HCT116 (cell line): ENCODE results near the gene RGS3.

DNA sequence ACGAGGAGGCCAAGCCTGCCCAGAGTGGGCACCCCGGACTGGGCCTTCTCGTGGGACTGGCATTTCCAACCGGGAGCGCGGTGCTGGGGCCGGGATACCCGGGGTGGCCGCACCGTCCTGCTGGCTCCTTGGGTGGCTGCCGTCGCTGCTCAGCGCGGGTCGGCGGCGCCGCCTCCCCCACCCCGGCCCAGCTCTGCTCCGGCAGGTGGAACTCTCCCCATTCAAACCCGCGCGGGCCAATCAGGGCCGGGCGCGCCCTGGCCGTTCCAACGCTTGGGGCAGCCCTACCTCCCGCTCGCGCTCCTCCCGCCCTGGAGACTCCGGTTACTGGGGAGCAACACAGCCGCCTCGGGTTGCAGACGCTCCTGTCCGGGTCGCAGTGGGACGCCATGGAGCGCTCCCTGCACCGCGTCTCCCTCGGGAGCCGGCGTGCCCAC lies at the start of gene RGS3:
Gene RGS3, plus strand, starts transcription at position 314 of the 437 bp plus-strand sequence.
- RRBS, result 4% methylated on average over 37 of the region's 45 CpGs

DNA sequence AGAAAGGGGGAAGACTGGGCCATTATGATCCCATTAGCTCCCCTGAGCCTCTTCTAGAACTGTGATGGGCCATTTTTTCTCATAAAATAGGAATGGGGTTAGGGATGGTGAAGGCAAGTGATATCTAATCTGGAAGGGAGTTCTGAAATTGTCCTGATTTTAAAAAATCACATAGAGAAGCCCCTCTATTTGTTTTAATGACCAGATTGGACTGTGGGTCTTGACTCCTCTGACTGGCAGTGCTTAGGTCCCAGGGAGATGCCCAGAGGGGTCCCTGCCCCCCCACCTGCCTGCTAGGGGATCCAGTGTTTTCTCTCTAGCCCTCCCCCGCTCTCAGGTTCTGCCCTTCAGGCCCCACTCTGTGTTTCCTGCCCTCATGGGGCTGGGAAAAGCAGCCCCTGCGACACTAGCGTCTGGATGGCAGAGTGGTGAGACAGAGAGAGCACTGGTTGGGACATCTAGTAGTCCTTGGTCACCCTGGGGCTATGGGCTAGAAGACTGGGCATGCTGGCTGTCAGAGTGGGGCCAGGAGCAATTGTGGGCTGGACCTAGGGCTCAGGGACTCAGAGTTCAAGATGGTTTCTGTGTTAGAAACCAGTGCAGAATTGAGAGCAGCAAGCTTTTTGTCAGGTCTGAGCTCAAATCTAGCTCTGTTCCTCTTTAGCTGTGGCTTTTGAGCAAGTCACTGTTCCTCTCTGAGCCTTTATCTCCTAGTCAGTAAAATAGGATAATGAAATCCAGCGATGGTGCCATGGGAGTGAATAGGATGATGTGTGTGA lies 38.8 kb downstream of the RGS3 start:
- RRBS, result no CpG with 5 or more reads among the region's 4 CpGs

- RRBS, result no CpG with 5 or more reads among the region's 10 CpGs
Observed at GRCh38 chr9:113503726-113504265, 40.3 kb downstream of the RGS3 start.

GRCh38 chr9:113536017-113536713 lies 72.6 kb downstream of the RGS3 start:
- RRBS, result no CpG with 5 or more reads among the region's 14 CpGs

DNA sequence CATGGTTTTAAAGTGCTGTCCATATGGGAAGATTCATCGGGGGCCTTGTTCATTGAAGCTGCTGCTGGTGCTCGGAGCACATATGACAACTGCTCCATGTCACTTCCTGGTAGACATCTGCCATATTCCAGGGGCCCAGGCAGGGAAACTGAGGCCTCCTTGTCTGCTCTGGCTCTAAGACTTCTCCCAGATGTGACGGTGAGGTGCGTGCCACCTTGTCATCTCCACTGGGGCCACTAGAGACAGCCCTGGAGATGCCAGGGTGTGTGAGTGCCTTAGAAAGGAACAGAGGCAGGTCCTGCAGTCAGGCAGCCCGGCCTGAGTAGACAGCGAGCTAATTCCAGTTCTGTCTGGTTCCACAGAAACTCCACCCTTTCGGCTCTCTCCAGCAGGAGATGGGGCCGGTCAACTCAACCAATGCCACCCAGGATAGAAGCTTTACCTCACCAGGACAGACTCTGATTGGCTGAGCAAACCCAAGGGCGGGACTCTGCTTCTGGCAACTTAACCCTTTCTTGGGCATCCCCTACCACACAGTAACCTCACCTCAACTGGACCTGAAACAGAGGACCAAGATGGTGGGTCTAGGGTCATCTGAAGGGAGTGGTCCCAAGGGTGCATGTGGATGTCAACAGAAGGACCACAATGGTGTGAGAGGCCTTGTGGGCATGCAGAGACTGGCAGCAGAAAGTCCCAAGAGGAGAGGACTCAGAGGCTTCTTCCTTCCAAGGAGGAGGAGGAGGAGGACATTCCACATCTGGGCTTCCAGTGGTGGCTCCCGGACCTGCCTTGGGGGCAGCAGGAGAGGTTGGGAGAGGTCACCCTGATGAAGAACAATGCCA lies 77.7 kb downstream of the RGS3 start:
- RRBS, result 10% methylated on average over 2 of the region's 10 CpGs

DNA sequence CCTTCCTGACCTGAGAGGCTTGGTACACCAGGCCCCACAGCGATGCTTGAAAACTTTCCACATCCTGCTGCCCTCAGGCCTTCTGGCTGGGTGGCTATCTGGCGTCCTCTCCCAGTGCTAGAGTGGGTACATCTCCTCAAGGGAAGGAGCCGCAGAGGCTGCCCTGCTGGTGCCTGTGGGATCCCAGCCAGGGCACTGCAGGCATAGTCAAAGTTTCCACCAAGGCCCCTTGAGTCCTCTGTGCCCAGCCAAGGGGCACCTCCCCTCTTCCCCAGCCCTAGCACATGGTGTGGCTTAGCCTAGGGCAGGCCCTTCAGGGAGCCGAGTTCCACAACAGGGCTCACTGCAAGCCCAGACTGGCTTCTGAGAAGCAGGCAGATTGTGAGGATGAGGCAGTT lies 103.1 kb downstream of the RGS3 start:
- RRBS, result no CpG with 5 or more reads among the region's 4 CpGs

- RRBS, result no CpG with 5 or more reads among the region's 5 CpGs
Observed at GRCh38 chr9:113574366-113574997, 111.0 kb downstream of the RGS3 start.

DNA sequence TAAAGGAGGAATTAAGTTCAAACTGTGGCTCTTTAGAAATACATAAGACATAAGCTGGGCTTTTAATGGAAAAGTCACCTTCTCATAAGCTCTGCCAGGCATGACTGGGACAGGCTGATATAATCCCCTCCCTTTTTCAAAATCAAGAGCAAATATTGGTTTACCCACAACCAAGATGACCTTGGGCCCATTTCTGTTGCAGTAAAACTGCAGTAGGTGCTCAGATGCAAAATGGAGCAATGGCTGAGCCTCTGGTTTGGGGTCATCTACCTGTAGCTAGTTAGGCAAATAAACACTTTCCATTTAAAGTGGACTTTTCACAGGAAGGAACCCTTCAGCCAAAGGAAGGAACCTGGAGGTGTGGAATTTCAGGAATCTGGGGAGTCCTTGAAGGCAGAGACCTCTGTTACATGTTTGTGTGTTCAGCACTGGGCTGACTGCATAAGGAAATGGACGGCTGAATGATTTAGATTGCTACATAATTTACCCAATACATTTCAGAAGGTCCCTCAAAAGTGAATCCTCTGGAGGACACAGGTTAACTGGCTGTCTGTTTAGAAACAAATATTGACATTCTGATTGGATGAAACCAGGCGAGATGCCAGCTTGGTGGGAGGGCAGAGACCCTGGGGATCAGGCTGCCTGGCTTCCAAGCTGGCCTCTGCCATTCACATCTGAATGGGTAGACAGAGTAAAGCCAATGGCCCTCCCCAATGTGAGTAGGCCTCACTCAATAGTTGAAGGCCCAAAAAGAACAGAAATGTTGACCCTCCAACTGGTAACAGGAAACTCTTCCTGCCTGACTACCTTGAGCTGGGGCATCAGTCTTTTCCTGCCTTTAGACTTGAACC lies 170.0 kb upstream of the ZNF618 start:
- RRBS, result no CpG with 5 or more reads among the region's 2 CpGs

DNA sequence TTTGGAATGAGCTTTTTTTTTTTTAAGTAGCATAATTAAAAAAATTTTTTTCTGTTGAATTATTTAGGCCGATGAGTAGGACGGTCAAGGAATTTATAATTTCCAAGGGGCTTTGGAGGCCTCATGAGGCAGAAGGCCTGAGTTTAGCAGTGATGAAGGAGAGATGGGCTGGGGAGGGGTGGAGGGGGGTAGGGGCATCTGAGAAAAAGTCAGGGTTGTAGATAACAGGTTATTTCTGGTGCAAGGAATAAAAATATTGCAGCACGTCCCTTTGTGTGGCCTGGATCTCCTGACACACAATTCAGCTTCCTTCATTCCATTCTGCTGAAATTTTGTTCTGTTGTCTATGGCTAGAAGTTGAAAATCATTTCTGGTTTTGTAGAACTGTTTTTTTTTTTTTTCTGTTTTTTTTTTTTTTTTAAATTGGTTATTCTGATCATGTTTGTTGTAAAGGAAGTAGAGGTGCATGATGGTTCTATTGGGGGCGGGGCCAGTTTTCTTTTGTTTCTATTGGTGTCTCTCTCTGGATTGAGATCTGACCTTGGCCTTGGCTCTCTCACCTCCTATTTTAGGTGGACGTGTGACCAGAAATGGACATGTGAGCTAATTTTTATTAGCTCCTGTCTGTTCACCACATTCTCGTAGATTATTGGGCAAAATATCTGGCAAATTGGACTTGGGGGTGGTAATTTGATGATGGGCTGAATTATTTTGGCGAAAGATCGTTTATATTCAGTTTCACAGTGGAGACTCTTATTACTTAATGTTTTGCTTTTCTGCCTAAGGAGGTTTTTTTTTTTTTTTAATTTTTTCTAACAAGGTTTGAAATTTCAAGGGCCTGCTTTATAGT lies 3.1 kb downstream of the ZNF618 start:
- RRBS, result no CpG with 5 or more reads among the region's 8 CpGs

- RRBS, result no CpG with 5 or more reads among the region's 12 CpGs
Observed at GRCh38 chr9:113966134-113966808, 90.2 kb downstream of the ZNF618 start.

GRCh38 chr9:114267562-114268414 lies 55.1 kb upstream of the ORM1 start:
- RRBS, result no CpG with 5 or more reads among the region's 10 CpGs

GRCh38 chr9:114332546-114332886 lies 2.8 kb downstream of the ORM2 start:
- RRBS, result no CpG with 5 or more reads among the region's 2 CpGs

DNA sequence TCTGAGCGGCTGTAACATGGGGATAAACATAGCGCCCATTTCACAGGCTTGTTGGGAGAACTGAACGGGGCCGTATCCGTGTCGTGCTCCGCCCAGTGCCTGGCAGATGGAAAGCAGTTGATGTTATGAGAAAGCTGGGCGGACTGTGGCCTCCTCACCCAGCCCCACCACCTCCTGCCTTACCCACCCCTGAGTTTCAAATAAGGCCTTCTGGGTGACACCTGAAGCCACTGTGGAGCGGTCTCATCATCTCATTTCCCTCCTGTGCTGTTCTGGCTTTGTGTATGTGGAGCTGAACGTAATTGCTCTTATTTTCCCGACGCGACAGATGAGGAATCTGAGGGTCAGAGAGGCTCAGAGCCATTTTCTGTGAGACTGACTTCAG lies 14.6 kb downstream of the ORM2 start:
- RRBS, result no CpG with 5 or more reads among the region's 13 CpGs

- RRBS, result no CpG with 5 or more reads among the region's 4 CpGs
Observed at GRCh38 chr9:114369460-114369879, 18.3 kb downstream of the AKNA start.

GRCh38 chr9:114452717-114453400 lies 52.4 kb downstream of the WHRN start:
- RRBS, result no CpG with 5 or more reads among the region's 4 CpGs

DNA sequence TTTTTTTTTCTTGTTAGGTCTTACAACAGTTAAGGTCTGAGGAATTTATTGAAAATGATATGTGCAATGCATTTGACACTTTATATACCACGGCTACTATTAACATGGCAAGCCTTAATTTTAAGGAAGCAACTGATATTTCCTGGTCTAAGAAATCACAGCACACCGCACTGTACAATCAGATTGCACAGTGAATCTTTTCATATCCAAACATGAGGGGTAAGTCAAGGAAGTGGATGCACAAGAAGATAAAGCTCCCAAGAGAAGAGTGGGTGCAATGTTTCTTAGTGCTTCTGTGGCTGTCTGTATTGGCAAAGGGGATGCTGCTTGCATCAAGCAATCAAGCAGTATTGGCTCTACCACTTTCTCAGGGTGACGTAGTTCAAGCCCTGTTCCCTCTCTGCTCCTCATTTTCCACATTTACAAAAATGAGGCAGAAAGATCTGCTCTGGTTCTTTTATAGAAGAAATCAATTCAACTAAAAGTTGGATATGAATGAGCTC lies 2.4 kb downstream of the TNFSF8 start:
- RRBS, result no CpG with 5 or more reads among the region's 3 CpGs

DNA sequence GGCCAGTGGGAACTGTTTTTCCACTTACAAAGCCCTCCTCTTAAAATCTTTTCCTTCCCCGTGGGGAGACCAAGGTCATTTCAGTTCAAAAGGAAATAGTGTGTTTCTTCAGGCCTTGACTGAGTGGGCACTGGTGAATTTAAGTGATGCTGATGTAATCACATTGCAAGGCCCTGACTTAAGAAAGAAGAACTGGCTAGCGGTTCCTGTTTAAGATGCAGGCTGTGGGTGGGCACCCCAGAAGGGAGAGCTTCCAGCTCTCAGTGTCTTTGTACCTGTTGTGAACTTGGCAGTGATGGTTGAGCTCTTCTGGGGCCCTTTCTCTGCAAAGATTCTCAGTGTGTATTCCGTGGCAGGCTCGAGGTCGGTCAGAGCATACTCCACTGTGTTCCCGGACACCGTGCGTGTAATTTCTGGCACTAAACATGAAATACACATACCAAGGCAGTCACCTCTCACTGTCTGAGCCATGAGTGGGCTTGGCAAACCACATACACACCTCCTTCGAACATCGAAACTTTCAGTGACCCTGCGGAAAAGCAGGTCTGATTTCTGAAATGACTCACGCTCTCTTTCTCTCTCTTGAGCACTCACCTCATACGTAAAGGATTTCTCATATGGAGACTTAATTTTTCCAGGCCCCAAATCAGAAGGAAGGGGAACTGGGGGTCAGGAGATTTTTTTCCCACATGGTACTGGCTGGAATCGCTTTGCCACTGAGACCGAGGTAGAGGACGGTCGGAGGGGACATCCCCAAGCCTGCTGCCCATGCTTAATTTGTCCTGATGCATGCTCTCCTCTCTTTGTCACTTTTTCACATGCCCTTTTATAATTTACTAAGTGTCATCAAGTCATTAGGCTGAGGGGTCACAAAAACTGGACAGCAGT lies 81.9 kb downstream of the TNC start:
- RRBS, result no CpG with 5 or more reads among the region's 17 CpGs

DNA sequence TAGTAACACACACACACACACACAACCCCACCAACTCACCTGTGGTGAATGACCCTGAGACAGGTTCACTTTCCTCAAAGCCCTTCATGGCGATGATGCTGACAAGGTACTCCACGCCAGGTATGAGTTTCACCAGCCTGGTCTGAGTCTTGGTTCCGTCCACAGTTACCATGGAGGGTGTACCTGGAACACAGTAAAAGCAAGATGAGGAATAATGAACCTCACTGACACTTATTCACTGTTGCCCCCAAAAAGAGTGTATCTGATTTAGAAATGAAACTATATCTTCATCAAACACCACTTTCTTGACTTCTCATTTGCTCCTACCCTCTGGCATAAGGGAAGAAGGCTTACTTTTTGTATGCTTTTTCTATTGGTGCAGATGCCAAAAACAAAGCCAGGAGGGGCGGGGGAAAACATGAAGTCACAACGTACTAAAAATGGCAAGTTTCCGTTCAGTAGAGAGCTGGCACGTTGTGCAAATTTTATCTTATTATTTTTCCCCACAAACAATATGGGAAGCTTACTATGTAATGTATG lies 77.0 kb downstream of the TNC start:
- RRBS, result no CpG with 5 or more reads among the region's 7 CpGs

DNA sequence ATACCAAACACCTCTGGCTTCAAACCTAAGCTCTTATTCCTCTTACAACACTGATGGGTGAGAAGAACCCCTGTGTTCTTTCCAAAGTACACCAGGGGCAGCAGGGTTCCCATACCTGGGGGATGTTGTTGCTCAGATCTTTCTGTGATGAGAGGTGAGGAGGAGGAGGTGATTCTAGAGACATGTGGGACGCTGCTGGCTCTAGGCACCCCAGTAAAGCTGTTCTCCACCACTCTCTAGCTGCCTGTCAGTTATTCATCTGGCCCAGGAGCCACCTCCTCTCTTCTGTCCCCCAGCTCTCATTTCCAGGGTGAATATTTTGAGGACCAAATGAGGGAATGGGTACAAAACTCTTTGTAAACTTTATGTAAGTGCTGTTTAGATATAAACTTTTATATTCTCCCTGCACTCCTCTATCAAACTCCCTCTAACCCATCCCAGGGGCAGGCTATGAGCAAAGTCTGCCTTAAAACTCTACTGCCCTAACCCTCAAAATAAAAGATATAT lies 754 bp downstream of the TNC start:
- RRBS, result no CpG with 5 or more reads among the region's 1 CpG

DNA sequence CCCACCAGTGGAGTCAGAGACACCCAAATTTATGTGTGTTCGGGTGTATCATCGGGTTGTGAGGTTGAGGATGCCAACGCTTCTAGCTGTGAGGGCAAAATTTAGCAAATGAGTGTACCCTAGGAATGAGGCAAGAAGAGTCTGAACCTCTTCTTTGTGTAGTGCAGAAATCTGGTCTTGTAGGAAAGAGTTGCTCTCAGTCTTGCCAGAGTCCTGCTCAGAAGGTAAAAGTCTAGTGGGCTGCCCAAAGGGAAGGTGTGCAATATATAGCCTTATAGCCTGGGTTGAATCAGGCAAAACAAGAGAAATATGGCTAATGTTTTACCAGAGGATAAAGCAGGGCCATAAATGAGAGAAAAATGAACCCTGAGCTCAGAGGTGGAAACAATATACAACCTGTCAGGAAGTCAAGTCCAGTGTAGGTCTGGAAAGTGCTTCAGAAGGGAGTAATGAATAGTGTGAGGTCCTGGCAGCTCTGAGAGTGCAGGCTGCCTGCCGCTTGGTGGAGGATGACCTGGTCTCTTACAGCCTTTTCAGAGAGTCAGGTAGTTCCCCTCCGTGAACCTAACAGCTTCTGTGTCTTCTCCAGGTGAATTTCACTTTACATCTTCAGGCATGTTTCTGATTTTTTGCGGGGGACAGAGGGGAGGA lies 177.7 kb upstream of the TNC start:
- RRBS, result no CpG with 5 or more reads among the region's 6 CpGs